ENCODE measurements around a stretch of chr3.

DNA sequence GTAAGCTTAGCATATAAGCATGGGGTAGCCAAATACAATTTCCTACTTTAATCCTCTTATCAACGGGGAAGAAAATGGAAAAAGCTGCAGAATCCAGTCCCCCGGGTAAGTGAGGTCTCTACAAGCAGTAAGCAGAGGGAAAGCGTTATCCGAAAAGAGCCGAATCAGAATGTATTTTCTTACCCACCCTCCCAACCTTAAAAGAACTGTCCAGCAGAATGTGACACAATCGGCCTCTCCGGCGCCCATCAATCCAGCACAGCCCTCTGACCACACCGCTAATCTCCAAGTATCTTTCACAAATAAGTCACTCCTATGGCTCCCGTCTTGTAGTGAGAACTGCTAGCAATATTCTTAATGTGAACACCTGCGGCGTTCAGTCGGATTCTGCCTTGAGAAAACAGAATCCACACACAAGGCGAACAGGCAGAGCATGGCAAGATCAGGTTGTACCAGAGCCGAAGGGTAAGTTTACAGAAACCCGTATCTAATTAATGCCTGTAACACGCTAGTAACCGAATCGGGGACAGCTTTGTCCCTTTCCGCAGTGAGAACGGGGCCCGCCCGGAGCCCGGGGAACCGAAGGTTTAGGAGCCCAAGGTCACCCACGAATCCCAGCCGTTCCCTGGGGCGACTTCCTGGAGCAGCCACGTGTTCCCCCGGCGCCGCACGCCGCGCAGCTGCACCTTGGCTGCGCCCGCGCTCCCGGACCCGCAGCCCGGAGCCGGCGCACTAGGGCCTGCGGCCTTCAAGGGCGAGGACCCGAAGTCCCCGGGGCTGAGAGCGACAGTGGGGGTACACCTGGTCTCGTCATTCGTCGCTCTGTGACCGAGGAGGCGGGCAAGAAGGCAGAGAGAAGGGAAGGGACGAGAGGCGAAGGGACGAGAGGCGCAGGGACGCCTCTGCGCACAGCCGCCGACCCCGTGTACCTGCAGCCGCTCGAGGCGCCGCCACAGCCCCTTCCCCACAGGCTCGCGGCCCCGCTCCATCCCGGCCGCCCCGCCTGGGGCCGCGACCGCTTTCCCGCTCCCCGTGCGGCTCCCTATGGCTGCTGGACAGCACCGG, 656 bp downstream of the TFRC start:
- PRO-cap, result unidirectional peak, plus-strand start at position 228 of the sequence; bidirectional peak, plus-strand start at position 716 of the sequence, minus-strand start at position 616 of the sequence
- RRBS, result 2% methylated on average over 30 of the region's 79 CpGs

DNA sequence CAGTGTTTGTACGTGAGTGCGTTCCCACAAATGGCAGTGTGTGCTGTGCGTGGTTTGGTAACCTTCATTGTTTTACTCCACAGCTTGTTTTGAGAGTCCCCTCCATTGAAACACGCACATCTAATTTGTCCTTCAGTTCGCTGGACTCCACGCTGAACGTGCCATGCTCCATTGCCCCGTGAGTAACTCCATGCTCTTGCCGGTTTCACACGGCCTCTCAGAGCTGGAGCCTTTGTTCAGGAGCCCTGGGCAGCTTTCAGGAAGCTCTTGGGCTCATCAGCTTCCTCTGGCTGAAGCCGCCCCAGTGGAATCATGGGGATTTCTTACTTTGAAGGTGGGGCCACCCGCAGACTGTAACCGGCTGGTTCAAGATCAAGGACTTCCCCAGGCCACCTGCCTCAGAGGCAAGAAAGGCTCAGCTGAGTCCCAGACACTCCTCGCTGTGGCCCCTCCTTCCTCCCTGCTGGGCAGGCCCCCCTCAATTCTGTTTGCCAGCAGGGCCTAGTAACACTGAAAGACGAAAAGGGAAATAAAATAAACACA, 51.3 kb downstream of the ZDHHC19 start:
- PRO-cap, result no peak
- RRBS, result no CpG with 5 or more reads among the region's 15 CpGs

DNA sequence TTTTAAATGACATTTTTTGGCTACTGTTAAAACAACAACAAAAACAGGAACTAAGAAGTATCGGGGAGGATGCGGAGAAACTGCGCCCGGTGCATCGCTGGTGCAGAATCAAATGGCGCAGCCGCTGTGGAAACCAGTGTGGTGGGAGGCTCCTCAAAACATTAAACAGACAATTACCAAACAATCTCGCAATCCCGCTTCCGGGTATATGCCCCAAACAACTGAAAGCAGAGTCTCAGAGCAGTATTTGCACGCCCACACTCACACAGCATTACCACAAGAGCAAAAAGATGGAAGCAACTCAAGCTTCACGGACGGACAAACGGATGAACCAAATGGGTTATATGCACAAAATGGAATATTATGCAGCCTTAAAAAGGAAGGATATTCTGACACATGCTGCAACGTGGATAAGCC, 40.3 kb downstream of the ZDHHC19 start:
- PRO-cap, result no peak
- RRBS, result no CpG with 5 or more reads among the region's 15 CpGs

- PRO-cap, result no peak
- RRBS, result no CpG with 5 or more reads among the region's 6 CpGs
Observed at GRCh38 chr3:196274560-196275012, 12.9 kb downstream of the PCYT1A start.

GRCh38 chr3:196343061-196343511, 4.9 kb upstream of the TM4SF19 start:
- PRO-cap, result no peak
- RRBS, result 100% methylated on average over 2 of the region's 17 CpGs

DNA sequence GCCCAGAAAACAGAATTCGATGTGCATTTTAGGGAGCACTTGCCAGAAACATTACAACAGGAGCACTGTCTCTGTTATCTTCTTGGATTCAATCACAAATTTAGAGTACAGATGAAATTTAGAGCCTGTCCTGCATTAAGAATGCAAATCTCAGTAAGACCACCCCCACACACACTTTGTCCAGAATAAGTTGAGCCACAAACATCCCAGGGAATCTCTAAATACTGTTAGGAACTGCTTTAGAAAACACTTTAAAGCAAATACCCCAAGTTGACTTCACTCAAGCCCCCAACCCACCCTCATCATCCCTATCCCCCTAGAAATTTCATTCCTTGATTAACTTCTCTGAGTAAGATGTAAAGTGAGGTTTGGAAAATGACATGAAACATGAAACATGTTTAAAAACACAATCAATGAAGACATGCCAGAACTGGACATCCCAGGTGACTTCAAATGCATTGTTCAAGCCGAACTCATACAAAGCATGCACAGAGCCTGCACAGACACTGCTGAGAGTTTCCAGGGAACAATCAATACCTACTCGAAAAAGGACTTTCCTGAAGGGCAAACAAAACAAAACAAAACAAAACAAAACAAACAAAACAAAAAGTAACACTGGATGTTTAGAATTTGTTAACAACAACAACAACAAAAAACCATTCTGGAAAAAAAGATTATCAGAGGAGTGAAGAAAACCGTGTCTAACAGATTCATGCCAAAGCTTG, 10.3 kb upstream of the TM4SF19 start:
- PRO-cap, result no peak
- RRBS, result no CpG with 5 or more reads among the region's 4 CpGs

DNA sequence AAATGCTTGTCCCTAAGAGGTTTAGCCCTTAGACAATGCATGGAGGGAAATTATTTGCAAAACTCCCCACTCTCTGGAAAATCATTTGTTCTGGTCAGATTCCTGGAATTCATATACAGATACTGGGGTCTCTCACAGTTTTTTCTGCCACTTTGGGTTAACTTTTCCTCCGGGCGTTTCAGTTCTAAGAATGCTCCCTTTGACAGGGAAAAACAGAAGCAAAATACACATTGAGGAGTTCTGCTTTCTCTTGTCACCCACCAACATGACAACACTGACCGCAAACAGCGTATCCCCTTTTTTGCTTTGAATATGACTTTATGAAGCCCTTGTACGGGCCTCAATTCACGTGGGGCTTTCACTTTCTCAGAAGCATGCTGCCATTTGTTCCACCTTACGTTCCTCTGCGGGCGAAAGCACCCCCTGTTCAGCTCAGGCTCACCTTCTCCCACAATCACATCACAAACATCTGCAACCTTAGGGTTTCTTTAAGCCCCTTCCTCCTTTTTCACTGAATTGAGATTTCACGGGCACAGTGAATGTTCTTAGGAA, 15.1 kb upstream of the NRROS start:
- PRO-cap, result no peak
- RRBS, result no CpG with 5 or more reads among the region's 10 CpGs

GRCh38 chr3:196665878-196666561, 26.5 kb downstream of the NRROS start:
- PRO-cap, result no peak
- RRBS, result no CpG with 5 or more reads among the region's 16 CpGs

- PRO-cap, result bidirectional peak, plus-strand start at chr3:196740160, minus-strand start at chr3:196740159; bidirectional peak, plus-strand start at chr3:196740492, minus-strand start at chr3:196740429; bidirectional peak, plus-strand start at chr3:196740734, minus-strand start at chr3:196740606
- RRBS, result 4% methylated on average over 7 of the region's 48 CpGs
Observed at GRCh38 chr3:196740129-196740827, 621 bp downstream of the PAK2 start.

- PRO-cap, result no peak
- RRBS, result no CpG with 5 or more reads among the region's 4 CpGs
Observed at GRCh38 chr3:196915318-196915854, 26.9 kb downstream of the NCBP2 start.

- PRO-cap, result bidirectional peak, plus-strand start at chr3:196942116, minus-strand start at chr3:196942064
- RRBS, result no CpG with 5 or more reads among the region's 43 CpGs
Observed at GRCh38 chr3:196941497-196942265, 647 bp downstream of the NCBP2 start.

- PRO-cap, result bidirectional peak, plus-strand start at chr3:196943224, minus-strand start at chr3:196943130
- RRBS, result no CpG with 5 or more reads among the region's 39 CpGs
Observed at GRCh38 chr3:196942850-196943502, 502 bp downstream of the NCBP2AS2 start.

DNA sequence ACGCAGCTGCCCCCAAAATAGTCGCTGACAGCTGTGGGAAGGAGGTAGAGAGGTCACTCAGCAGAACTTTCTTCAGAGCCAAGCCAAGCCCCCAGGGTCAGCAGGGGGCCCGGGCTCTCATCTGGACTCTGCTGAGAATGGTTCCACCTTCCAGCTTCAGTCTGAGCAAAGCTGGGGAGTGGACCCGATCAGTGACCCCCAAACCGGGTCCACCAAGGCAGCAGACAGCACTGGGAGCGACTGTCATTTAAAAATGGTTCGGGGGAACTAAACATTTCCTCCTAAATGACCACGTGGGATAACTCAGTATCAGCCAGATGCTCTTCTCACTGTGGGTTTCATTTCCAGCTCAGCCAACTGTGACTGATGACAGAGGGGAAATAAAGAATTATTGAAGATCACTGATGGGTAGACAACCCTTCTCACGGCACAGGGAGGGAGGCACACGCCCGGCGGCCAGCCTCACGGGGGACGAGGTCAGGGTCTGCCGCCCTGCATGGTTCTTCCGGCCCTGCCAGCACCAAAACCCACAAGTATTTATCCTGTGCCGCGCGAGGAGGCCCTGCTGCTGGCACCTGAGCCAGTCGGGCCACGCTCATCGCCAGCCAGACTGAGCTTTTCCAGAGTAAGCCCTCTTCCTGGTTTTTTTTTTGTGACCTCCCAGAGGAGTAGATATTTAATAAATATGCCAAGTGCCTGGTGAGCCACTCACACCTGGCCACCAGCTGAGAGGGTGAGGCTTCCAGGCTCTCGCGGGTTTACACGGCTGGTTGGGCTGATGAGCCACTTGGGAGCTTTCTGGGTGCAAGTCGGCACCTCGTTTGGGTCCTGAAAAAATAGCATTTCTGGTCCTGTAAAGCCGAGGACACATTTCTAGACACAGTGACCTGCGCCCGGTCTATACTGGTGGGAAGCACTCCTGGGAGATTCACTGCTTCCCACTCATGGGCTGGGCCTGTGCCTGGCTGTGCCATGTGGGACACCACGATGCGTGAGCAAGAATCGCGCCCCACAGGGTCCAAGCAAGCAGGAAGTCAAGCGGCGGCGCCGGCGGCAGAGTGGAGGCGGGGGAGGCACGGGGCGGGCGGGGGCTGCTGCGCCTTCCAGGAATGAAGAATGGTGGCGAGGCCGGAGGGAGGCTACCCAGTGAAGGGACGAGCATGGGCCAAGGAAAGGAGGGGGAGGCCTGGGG, 6.1 kb downstream of the MELTF start:
- PRO-cap, result no peak
- RRBS, result 93% methylated on average over 14 of the region's 47 CpGs

- PRO-cap, result no peak
- RRBS, result no CpG with 5 or more reads among the region's 7 CpGs
Observed at GRCh38 chr3:197073411-197074209, 44.0 kb upstream of the MELTF start.

- PRO-cap, result no peak
- RRBS, result no CpG with 5 or more reads among the region's 3 CpGs
Observed at GRCh38 chr3:197119251-197119969, 89.8 kb upstream of the MELTF start.

GRCh38 chr3:197139979-197140491, 110.4 kb upstream of the MELTF start:
- PRO-cap, result no peak
- RRBS, result no CpG with 5 or more reads among the region's 6 CpGs

DNA sequence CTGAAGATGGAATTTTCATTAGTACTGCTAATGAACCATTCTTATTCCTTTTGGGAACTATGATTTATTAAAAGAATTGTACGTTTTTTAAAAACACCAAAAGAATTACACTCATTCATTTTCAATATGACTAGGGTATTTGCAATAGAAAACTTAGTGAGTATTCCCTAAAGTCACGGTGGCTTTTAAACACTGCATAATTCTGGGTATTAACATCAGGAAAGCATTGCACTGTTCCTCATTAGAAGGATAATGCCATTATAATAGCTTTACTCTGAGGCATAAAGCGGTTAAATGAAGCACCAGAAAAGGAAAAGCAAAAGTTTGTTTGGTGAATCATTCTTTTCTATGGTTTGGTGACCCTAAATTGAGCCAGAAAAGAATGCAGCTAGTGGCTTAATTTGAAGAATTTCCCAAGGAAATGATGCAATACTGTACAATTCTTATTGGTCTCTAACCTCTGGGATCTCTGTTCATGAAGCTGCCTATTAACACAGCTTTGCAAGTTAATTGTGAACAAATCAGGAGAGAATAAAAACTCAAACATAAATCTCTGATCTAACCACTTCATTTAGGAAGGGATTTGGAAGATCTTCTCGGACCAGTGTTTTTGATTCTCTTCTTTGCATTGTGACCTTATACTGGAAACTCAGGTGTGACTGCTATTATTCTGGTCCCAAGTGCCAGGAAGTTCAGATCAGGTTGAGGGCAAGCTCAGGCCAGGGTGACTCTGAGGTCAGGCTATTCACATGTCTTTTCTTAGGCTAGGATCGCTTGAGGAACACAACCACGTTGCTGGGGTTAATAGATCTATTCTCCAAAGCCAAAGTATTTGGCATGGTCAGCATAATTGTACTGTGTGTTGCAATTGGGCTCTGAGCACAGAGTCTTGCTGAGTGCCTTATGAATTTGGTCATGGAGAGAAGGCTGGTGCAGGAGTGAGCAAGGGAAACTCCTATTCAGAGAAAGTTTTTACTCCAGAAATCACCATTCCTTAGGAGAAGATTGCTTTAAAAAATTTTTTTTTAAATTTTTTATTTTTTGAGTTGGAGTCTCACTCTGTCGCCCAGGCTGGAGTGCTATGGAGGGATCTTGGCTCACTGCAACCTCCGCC, 11.3 kb upstream of the DLG1 start:
- PRO-cap, result unidirectional peak, plus-strand start at position 904 of the sequence
- RRBS, result no CpG with 5 or more reads among the region's 8 CpGs

DNA sequence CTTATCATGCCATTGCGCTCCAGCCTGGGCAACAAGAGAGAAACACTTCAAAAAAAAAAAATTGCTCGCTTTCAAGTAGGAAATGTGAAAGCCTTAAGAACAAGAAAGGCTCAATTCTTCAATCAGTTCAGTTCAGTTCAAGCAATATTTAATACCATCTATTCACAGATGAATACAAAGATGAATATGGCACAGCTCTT, 12.6 kb upstream of the DLG1 start:
- PRO-cap, result no peak
- RRBS, result no CpG with 5 or more reads among the region's 2 CpGs

- PRO-cap, result no peak
- RRBS, result no CpG with 5 or more reads among the region's 9 CpGs
Observed at GRCh38 chr3:197478513-197479454, 77.0 kb downstream of the BDH1 start.

DNA sequence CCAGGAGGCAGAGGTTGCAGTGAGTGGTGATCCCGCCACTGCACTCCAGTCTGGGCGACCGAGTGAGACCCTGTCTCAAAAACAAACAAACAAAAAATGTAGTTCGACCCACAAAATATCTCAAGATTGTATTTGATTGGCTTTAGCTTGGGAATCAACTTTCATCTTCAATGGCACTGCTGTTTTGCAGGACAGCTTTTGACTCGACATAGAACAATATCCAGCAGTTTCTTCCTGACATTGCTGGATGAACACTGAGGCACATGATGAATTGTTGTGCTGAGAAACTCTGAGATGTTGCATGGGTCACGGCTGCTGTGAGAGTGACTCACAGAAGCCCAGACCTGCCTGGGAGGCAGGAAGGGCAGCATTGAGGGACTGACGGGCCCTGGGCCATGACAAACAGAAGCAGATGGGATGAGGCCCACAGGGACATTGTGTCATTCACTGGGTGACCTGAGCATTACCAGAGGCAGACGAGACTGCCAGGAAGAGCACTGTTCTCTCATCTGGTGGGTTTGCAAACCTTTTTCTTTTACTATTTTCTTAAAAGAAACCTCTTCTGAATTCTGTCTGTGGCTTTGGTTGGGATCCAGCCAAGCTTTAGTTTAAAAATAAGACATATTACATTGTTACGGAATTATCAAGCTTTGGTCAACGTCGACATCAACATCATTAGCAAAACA, 68.0 kb downstream of the BDH1 start:
- PRO-cap, result no peak
- RRBS, result no CpG with 5 or more reads among the region's 11 CpGs